ENCODE measurements around a stretch of chr15.

DNA sequence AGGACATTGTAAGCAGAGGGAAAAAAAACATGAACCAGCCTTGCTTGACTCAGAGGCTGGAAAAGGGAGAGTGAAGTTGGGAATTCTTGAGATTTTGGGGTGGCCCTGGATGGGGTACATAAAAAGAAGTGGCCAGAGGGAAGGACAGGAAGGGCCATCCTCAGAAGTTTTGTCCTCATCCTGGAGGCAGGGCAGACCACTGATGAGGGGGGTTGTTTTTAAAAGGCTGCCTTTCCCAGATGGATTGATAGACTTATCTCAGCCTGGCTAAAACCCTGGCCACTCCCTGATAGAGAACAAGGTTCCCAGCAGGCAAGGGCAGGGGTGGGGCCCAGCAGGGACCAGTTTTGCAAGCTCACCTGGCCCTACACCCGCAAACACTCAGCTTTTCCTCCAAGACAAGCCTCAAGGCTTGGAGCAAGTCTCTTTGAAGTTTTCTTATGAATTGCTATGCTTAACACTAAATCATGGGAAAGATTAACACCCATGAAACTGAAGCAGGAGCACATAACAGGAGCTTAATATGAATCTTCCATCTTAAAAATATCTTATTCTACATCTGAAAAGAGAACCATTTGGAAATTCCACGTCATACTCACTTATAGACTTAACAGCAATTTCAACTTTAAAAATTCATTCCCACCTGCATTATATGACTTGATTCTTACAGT, 9.1 kb downstream of the LIPC start:
- PRO-cap, 3 experiments: no peak in any of the 3 experiments
- RRBS: no CpG with 5 or more reads among the region's 2 CpGs

DNA sequence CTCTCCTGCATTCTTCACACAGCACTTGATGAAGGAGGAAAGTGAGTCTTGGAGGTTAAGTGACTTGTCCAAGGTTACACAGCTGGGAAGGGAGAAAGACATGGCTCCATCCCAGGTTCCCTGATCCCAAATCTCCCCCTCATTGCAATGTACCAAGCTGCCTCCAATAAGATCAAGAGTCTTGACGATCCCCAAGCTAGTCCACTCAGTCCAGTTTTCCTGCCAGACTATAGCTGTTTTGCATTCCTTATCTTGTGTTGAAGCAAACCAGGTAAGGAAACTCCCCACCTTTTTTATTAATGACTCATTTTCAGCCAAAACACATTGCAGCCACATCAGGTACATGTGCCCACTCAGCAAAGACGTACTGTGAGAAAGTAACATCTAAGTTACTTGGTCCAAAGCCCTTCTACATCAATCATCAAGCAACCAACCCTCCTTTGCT, 41.9 kb downstream of the LIPC start:
- PRO-cap, 3 experiments: no peak in any of the 3 experiments
- RRBS: no CpG with 5 or more reads among the region's 2 CpGs

GRCh38 chr15:58475489-58476071, 43.8 kb downstream of the LIPC start:
- PRO-cap, 3 experiments: no peak in any of the 3 experiments
- RRBS: no CpG with 5 or more reads among the region's 5 CpGs

DNA sequence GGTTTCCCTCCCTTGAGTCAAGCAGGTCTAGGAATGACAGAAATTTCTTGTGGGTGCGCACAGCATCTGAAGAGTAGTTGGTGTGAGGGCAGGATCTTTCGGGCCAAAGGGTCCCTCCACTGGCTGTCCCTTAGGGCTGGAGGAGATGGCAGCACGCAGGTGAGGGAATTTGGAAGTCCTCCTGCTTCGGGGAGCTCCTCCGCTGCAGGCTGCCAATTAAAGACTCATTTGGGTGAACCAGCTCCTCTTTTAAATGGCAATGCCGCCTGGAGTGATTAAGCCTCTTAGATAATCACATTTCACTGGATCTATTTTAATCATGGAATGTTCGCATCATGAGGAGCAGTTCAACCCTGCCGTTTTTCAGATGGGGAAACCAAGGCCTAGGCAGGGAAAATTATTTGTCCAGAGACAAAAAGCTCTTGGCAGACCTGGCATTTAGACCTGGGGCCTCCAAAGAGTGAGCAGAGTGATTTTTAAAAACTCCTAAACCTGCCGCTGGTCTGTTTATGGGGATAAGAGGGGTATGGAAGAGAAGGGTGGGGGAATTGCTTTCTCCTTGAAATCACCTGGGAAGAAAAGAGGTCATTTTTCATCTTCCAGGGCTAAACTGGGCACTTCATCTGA, 118.0 kb downstream of the LIPC start:
- PRO-cap, 3 experiments: no peak in any of the 3 experiments
- RRBS: no CpG with 5 or more reads among the region's 9 CpGs

GRCh38 chr15:58552520-58553253, 120.9 kb downstream of the LIPC start:
- PRO-cap, 3 experiments: peak in 1 of 3 experiments; most common minus-strand start chr15:58552653 (in 1)
- RRBS: no CpG with 5 or more reads among the region's 20 CpGs

DNA sequence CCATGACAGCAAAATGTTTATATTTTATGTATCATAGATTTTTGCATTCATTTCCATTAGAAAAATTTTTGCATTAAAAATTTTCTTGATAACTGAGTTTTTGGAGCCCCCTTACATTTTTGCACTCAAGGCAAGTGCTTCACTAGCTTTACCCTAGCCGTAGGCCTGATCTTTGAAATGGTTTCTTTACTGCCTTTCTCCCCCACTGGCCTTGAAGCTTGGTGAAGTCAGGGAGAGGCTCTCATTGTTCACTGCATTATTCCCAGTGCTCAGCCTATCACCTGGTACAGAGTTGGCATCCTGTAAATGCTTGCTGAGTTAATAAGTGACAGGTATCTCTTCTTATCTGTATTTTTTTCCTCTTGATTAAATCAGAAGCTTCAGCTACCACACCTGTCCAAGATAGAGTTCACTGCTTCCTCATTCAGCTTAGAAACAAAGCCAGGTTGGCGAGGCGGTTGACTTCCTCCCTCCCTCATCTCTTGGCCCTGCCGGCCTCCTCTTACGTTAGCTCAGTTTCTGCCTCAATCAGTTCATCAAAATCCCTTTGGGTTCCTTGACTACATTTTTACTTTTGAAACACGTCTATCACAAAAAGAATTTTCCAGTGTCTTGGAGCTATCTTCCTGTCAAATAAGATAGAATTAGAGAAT, 142.8 kb downstream of the LIPC start:
- PRO-cap, 3 experiments: no peak in any of the 3 experiments
- RRBS: no CpG with 5 or more reads among the region's 6 CpGs

GRCh38 chr15:58865447-58866093, 67.9 kb downstream of the SLTM start:
- PRO-cap, 3 experiments: no peak in any of the 3 experiments
- RRBS: 51% methylated on average over 7 of the region's 20 CpGs

GRCh38 chr15:58888159-58888671, 45.3 kb downstream of the SLTM start:
- PRO-cap, 3 experiments: no peak in any of the 3 experiments
- RRBS: no CpG with 5 or more reads among the region's 8 CpGs

DNA sequence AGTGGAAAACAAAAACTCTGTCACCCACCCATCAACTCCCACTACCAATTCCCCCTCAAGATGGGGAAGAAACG, 747 bp downstream of the SLTM start:
- PRO-cap, 3 experiments: no peak in any of the 3 experiments
- RRBS: no CpG with 5 or more reads among the region's 1 CpG

DNA sequence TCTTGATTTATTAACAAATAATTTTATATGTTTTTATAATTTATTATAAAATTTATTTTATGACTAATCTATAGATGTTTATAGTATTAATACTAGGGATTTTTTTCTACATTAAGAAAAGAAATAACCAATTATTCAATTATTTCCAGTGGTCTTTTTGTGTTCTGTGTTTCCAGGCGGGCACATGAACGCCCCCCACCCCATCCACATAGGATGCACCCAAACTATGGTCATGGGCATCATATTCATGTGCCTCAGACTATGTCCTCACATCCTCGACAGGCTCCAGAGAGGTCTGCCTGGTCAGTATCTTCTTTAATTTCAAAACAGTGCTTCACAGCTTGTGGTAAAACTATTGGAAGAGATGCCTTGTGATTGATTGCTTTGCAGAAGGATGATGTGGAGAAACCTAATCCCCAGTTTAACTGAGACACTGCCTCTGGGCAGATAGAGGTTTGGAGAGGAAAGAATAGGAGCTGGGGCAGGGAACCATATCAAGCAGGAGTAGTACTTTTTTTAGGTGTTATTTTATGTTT, 20.9 kb upstream of the CCNB2 start:
- PRO-cap, 3 experiments: no peak in any of the 3 experiments
- RRBS: no CpG with 5 or more reads among the region's 3 CpGs

DNA sequence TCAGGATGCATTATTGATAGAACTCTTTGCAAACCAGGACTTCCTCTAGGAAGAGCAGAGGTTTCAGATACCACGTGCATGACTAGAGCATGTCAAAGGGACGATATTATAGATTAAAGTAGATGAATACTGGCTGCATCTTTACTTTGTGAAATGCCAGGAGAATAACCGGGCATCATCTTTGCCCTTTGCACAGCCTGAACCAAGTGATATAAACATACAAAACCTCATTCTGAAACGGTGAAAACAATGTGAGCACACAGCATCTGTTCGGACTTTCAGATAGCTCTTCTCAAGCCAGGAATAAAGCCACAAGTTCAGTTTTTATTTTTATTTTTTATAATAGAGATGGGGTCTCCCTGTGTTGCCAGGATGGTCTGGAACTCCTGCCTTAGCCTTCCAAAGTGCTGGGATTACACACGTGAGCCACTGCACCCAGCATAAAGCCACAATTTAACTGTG, 65.2 kb downstream of the LDHAL6B start:
- PRO-cap, 3 experiments: no peak in any of the 3 experiments
- RRBS: no CpG with 5 or more reads among the region's 6 CpGs

- PRO-cap, 3 experiments: no peak in any of the 3 experiments
- RRBS: no CpG with 5 or more reads among the region's 8 CpGs
Observed at GRCh38 chr15:59290811-59291538, 81.7 kb downstream of the MYO1E start.

GRCh38 chr15:59309864-59310522, 62.7 kb downstream of the MYO1E start:
- PRO-cap, 3 experiments: no peak in any of the 3 experiments
- RRBS: no CpG with 5 or more reads among the region's 11 CpGs

DNA sequence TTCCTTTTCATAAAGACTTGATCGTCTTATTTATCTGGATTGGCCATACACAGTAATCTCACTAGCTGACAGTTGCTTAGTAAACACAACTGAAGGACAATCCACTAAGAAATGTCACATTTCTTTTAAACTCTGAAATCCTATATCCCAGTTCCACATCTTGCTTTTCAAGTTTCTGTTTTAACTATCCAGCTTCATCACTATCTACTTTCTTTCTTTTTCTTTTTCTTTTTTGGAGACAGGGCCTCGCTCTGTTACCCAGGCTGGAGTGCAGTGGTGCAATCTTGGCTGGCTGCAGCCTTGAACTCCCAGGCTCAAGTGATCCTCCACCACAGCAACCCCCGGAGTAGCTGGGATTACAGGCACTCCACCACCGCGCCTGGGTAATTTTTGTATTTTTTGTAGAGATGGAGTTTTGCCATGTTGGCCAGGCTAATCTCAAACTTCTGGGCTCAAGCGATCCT, 39.6 kb downstream of the MYO1E start:
- PRO-cap, 3 experiments: no peak in any of the 3 experiments
- RRBS: no CpG with 5 or more reads among the region's 6 CpGs

DNA sequence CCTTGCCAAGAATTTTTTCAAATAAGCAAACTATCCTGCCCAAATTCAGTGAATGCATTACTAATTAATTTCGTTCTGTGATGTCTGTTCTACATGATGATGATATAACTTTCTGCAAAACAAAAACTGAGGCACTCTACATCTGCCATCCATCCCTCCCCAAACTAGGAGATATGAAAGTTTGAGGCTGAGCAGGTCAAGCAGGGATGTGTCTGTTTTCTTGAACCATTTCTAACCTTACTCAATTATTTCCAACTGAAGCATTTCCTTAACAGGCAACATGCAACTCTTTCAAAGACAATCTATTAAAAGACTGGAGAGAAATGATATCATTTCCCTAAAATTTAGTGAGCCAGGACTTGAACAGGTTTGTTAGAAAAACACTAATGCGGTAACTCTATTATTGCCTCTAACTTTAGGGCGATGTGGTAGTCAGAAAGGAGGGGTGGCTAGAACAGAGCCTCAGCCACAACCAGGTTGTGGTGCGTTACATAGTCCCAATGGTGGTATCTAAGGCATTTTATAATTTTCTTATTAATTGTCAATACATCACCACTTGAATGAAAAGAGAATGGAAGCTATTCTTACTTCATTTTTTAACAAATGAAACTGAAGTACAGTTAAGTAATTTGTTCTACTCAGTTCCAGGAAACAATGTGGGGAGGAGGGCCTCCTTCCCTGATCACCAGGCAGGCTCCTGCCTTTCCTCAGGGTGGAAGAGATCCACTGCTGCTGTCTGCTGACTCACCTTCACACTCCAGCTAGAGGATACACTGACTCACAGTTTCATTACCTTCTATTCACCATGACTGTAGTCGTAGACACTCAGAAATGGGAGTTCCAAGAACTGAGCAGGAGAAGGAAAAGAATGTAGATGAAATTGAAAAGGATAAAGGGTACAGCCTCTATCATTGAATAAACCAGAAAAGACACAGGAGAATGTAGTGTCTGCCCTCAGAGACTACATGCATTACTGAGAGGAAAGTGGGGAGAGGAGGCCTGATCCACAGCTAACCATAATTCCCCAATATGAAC, 22.8 kb downstream of the MYO1E start:
- PRO-cap, 3 experiments: peak in 1 of 3 experiments; most common plus-strand start position 828 of the sequence (in 1); most common minus-strand start position 703 of the sequence (in 1)
- RRBS: no CpG with 5 or more reads among the region's 5 CpGs

DNA sequence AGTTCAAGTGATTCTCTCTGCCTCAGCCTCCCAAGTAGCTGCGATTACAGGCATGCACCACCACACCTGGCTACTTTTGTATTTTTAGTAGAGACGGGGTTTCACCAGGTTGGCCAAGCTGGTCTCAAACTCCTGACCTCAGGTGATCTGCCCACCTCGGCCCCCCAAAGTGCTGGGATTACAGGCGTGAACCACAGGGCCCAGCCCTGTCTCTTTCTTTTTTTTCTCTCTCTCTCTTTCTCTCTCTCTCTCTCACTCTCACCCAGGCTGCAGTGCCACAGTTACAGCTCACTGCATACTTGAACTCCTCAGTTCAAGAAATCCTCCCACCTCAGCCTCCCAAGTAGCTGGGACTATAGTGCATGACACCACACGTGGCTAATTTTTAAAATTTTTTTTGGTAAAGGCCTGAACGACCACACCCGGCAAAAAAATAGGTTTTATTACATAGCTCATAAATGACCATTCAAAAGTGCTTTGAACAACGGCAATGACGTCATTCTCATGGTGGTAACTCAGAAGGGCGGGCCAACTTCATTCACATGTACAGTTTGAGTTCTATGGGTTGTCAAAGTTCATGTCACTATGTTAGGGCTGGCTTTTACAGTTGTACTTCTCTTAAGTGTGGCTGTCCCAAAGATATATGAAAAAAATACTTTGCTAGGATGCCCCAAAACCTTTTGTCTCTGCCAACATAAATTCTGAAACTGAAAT, 6.4 kb downstream of the MYO1E start:
- PRO-cap, 3 experiments: no peak in any of the 3 experiments
- RRBS: no CpG with 5 or more reads among the region's 10 CpGs

- PRO-cap, 3 experiments: no peak in any of the 3 experiments
- RRBS: no CpG with 5 or more reads among the region's 9 CpGs
Observed at GRCh38 chr15:59456009-59456547, 18.1 kb downstream of the FAM81A start.

- PRO-cap, 3 experiments: no peak in any of the 3 experiments
- RRBS: no CpG with 5 or more reads among the region's 8 CpGs
Observed at GRCh38 chr15:59524150-59524699, 86.2 kb downstream of the FAM81A start.

DNA sequence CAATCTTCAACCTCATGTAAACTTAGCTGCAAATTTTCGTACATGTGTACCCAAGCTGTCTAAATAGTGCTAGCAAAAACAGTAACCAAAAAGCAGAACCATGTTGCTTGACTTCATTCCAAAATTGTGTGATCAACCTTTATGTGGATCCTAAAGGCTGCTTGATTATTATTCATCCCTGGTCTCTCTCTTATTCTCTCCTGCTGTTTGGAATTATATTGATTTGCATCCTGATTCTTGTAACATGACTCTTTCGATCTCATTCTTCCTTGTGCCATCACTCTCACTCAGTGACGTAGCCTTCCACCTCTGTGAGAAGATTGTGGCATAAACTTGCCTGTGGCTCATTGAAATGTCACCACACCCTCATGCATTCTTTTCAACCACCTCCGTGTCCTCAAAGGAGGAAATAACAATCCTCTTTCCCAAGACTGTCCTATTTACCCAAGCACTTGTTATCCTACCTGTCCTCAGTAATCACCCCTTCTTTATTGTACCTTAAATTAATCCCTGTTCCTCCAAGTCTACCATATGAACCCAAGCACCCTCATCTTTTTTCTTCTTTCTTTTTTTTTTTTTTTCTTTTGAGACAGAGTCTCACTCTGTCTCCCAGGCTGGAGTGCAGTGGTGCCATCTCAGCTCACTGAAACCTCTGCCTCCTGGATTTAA, 41.2 kb upstream of the GCNT3 start:
- PRO-cap, 3 experiments: no peak in any of the 3 experiments
- RRBS: no CpG with 5 or more reads among the region's 4 CpGs

- PRO-cap, 3 experiments: no peak in any of the 3 experiments
- RRBS: no CpG with 5 or more reads among the region's 6 CpGs
Observed at GRCh38 chr15:59591138-59591872, 20.3 kb upstream of the GCNT3 start.

Data from breast (tissue), 4 donors.